ENCODE results near the genes KCTD21, NARS2, TENM4 and CCDC90B.

- PRO-cap = unidirectional peak, minus-strand start at chr11:78079150
- RRBS, 2 experiments = 2 to 3% methylated on average over 5 of the region's 28 CpGs
Measured at GRCh38 chr11:78078853-78079526, 672 bp downstream of the NDUFC2 start.

DNA sequence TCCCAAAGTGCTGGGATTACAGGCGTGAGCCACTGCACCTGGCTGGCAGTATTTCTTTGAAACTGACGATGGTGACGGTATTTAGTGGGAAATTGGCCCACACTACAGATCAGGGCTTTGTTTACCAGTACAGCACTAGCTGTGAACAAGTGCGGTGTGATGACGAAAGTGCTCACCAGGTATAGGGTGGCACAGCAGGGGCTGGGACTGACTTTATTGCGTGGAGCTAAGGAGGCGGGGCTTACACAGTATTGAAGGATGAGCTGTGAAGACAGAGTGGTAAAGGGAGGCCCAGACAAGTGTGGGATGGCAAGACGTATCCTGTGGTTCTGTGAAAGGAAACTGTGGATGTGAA is 20.3 kb downstream of the KCTD21 start:
- PRO-cap = no peak
- RRBS, 2 experiments = no CpG with 5 or more reads among the region's 8 CpGs

- PRO-cap = unidirectional peak, minus-strand start at chr11:78188597
- RRBS, 2 experiments = 1 to 2% methylated on average over 12 to 27 of the region's 54 CpGs
Measured at GRCh38 chr11:78188456-78189067, at the start of gene KCTD21. TSS of gene KCTD21 (minus strand) at chr11:78188626.

GRCh38 chr11:78216472-78217328 is 28.0 kb downstream of the USP35 start:
- PRO-cap = no peak
- RRBS, 2 experiments = no CpG with 5 or more reads among the region's 6 CpGs

DNA sequence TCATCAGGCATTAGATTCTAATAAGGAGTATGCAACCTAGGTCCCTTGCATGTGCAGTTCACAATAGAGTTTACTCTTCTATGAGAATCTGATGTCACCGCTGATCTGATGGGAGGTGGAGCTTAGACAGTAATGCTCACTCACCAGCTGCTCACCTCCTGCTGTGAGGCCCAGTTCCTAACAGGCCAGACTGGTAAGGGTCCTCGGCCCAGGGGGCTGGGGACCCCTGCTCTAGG is 107.2 kb downstream of the USP35 start:
- PRO-cap = no peak
- RRBS, 2 experiments = no CpG with 5 or more reads among the region's 2 CpGs

DNA sequence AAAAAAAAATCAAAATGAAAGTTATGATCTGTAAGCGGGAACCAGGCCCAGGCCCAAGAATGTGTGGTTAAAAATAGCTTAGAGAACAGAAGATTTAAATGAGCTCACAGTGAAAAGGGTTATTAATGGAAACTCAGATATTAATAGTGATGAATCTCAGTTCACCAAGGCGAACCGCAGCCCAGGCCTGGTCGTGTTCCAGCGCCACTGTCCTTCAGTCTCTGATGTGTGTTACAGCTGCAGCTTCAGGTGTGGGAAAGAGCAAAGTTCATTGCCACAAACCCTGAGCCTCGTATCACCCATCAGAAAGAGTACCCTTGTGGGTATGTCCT is 107.1 kb downstream of the GAB2 start:
- PRO-cap = no peak
- RRBS, 2 experiments = no CpG with 5 or more reads among the region's 6 CpGs

DNA sequence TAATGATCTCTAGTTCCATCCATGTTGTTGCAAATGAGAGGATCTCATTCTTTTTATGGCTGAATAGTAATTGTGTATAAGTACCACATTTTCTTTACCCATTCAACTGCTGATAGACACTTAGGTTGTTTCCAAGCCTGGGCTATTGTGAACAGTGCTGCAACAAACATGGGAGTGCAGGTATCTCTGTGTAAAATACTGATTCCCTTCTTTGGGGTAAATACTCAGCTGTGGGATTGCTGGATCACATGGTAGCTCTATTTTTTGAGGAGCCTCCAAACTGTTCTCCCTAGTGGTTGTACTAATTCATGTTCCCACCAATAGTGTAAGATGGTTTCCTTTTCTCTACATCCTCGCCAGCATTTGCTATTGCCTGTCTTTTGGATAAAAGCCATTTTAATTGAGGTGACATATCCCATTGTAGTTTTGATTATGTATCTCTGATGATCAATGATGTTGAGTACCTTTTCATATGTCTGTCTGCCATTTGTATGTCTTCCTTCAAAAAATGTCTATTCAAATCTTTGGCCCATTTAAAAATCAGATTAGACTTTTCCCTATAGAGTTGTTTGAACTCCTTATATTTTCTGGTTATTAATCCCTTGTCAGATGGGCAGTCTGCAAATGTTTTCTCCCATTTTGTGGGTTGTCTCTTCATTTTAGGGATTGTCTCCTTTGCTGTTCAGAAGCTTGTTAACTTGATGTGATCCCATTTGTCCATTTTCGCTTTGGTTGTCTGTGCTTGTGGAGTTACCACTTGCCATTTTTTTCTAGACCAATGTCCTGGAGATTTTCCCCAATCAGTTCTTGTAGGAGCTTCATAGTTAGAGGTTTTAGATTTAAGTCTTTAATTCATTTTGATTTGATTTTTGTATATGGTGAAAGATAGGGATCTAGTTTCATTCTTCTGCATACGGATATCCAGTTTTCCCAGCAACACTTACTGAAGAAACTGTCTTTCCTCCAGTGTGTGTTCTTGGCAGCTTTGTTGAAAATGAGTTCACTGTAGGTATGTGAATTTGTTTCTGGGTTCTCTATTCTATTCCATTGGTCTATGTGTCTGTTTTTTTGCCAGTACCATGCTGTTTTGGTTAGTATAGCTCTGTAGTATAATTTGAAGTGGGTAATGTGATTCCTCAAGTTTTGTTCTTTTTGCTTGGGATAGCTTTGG is 82.7 kb downstream of the GAB2 start:
- PRO-cap = no peak
- RRBS, 2 experiments = no CpG with 5 or more reads among the region's 3 CpGs

- PRO-cap = no peak
- RRBS, 2 experiments = no CpG with 5 or more reads among the region's 1 CpG
Measured at GRCh38 chr11:78337916-78338496, 79.6 kb downstream of the GAB2 start.

GRCh38 chr11:78400832-78401389 is 16.7 kb downstream of the GAB2 start:
- PRO-cap = no peak
- RRBS, 2 experiments = no CpG with 5 or more reads among the region's 2 CpGs

GRCh38 chr11:78418820-78419775 is 1.5 kb upstream of the GAB2 start:
- PRO-cap = no peak
- RRBS, 2 experiments = no CpG with 5 or more reads among the region's 12 CpGs

DNA sequence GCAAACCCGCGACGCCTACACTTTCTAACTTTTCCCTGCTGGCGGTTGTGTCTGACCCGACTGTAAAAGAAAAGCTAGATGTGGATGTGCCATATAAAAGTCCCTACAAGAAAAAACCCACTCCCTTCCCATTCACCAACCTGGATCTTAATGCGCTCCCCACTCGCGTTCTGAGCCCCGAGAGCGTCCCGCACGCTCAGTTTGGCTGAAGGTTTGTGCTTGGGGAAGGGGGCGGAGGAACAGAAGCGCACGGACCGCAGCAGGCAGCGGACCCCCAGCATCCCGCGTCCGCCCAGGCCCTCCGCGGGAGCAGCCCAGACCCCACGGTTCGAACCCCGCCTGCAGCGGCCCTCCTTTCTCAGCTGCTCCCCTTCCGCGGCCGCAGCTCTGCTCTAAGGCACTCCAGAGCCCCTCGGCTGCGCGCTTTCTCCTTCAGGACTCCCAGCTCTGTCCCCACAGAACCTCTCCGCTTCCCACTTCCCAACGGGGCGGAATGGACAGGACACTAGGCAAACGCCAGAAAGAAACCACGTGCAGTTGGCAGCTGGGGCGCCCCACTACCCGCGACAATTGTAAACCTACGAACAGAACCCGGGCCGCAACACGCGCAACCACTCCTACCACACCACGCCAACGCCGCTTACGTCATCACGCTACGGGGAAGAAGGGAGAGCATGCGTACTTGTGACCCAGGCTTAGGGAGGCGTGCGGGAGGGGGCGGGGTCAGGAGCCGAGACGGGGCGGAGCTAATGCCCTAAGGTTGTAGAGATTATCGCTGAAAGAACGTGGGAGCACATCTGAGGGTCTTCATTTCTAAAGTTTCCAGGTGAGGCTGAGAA is at the start of gene NARS2:
TSS of gene NARS2 (minus strand) at position 657 of the 839 bp plus-strand sequence.
- PRO-cap = bidirectional peak, plus-strand start at position 763 of the sequence, minus-strand start at position 622 of the sequence
- RRBS, 2 experiments = no CpG with 5 or more reads among the region's 60 CpGs

DNA sequence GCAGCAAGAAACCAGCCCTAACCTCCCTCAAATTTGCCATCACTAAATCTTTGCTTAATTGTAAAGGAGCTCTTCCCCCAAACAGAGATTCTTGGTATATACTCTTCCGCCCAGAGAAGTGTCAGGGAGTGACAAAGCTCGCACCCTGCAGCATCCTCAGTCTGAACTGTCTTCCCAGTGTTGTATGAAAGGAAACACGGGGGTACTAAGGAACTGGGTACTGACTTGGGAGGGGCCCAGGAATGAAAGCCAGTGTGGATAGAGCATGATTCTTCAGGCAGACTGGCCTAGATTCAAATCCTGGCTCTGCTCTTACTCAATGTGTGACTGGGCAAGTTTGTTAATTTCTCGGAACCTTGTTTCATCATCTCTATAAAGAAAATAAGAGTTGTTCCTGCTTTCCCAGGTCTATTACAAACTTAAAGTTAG is 265.9 kb upstream of the NARS2 start:
- PRO-cap = no peak
- RRBS, 2 experiments = no CpG with 5 or more reads among the region's 4 CpGs

DNA sequence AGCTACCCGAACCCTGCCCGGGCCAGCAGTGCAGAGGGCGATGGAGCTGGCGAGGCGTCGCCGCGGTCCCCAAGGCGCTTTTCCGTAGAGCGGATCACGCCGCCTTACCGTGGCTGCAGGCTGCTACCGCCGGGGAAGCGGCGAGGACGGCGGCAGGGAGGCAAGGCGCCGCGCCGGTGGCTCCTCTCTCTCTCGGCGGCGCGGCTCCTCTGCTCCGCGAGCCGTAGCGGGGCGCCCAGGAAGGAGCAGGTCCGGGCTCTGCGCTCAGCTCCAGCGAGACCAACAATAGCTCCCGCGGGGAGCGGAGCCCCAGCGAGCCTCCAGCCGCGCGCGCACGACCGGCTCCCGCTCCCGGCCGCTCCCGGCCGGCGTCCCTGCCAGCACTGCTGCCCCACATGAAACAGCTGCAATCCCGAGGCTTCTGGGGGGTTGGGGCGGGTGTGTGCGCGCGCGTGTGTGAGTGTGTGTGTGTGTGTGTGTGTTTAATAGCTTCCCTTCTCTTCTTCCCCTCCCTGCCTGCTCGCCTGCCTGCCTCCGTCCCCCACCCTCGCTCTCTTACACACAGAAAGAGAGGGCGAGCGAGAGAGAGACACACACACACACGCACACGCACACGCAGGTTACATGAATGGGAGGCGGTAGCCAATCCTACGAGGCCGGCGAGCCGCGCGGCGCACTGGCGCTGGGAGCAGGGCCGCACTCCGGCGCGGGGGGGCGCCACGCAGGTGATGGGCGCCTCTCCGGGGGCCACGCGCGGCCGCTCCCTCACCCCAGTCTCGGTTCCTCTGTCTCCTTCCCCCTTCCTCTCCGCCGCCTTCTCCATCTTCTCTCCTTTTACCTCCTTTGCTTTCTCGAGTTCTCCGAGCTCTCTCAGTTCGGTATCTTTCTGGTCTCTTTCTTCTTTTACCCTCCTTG is at the start of gene TENM4:
TSS of gene TENM4 (minus strand) at position 630 of the 915 bp plus-strand sequence.
- PRO-cap = bidirectional peak, plus-strand start at position 596 of the sequence, minus-strand start at position 385 of the sequence
- RRBS, 2 experiments = 2% methylated on average over 43 to 49 of the region's 93 CpGs

GRCh38 chr11:82922418-82923203 is 21.1 kb downstream of the DDIAS start:
- PRO-cap = no peak
- RRBS, 2 experiments = no CpG with 5 or more reads among the region's 9 CpGs

- PRO-cap = no peak
- RRBS, 2 experiments = no CpG with 5 or more reads among the region's 2 CpGs
Measured at GRCh38 chr11:83025141-83025764, 46.4 kb downstream of the RAB30 start.

GRCh38 chr11:83193943-83195037 is 778 bp downstream of the ANKRD42 start:
- PRO-cap = no peak
- RRBS, 2 experiments = 0% methylated on average over 3 of the region's 52 CpGs; no CpG with 5 or more reads in 1 of the 2 experiments

DNA sequence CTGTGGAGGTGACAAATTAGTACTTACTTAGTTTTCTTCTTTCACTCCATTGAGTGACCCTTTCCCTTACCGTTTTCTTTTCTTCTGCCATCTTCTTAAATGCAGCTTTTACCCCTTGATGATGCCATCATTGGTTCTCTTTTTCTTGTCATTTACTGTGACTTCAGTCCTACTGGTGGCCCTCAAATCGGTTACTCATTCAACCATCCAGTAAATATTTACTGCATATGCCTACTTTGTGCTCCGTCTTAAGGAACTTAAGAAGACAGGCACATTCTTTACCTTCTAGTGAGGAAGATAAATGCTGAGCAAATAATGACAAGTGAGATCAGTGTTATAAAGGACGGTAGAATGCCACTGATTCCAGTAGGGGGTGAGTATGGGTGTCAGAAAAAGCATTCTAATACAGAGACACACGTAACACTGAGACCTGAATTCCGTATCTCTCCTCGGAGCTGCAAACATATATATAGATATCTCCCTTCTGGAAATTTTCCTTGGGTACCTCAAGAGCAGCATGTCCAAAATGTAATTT is 1.6 kb downstream of the ANKRD42 start:
- PRO-cap = no peak
- RRBS, 2 experiments = no CpG with 5 or more reads among the region's 7 CpGs

DNA sequence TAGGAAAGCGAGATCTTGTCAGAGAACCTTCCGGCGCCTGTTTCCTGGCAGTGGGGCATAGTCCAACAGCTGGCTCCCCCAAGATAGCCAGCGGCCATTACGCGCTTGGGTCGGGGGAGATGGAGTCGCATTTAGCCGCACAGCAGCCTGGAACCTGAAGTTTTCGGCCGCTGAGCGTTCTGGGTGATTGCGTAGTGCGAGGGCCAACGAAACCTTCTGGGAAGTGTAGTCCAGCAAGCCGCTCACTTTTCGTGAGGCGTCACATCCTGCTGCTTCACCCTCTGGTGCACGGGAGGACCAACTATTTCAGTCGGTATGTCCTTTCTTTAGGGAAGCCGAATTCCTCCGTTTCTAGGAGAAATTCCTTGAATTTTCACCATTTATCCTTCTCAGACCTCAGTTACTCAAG is at the start of gene CCDC90B:
TSS of gene CCDC90B (minus strand) at position 133 of the 409 bp plus-strand sequence.
- PRO-cap = bidirectional peak, plus-strand start at position 245 of the sequence, minus-strand start at position 133 of the sequence
- RRBS, 2 experiments = no CpG with 5 or more reads among the region's 22 CpGs

DNA sequence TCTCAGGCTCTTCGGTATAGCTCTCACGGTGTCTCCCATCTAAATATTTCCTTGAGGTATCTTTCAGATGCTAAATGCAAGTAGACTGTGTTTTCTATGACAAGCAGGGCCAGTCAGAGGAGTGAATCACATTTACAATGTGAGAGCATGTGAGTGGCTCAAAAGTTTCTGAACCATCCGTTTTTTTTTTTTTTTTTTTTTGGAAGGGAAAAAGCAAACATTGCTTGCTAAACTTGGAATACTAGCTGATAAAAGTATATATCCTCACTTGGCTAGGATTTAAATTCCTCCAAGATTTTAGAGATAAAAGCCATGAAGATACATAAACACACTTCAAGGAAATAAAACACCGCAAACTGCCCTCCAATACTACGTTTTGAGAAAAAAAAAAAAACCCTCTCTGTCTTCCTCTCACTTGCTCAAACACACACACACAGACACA is 224.5 kb upstream of the CCDC90B start:
- PRO-cap = no peak
- RRBS, 2 experiments = no CpG with 5 or more reads among the region's 5 CpGs

DNA sequence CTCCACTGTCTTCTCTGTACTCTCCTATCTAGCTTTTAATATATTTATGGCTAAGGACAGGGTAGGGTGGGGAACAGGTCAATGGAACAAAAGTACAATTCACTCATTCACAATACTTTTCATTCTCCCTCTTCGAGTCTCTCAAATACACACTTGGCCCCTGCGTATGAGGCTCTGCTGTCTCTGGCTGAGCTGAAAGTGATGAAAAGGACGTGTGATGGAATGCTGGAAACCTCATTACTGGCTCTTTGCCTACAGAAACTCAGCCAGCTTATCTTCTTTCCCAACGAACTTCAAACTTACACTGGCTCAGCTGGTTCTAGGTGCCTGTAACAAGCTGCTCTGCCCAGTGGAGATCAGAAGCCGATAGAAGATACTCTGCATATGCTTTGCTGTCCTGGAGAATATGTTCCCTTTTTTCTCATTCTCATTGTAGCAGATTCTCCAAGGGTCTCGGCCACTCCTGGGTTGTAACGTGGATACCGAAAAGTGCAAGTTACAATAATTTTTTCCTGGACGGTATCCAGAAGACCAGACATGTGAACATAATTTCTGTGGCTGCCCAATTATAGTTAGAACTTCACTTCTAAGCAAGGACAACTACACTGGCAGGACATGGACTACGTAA is 405.3 kb upstream of the CCDC90B start:
- PRO-cap = no peak
- RRBS, 2 experiments = no CpG with 5 or more reads among the region's 10 CpGs

Data from astrocyte (in vitro differentiated cells and primary cell).